Pericardium fibroblast (primary cell): ENCODE results near the gene TP63.

- RAMPAGE, long total RNA, result no peak
Measured at GRCh38 chr3:189276772-189277691, 105.3 kb downstream of the TPRG1 start.

DNA sequence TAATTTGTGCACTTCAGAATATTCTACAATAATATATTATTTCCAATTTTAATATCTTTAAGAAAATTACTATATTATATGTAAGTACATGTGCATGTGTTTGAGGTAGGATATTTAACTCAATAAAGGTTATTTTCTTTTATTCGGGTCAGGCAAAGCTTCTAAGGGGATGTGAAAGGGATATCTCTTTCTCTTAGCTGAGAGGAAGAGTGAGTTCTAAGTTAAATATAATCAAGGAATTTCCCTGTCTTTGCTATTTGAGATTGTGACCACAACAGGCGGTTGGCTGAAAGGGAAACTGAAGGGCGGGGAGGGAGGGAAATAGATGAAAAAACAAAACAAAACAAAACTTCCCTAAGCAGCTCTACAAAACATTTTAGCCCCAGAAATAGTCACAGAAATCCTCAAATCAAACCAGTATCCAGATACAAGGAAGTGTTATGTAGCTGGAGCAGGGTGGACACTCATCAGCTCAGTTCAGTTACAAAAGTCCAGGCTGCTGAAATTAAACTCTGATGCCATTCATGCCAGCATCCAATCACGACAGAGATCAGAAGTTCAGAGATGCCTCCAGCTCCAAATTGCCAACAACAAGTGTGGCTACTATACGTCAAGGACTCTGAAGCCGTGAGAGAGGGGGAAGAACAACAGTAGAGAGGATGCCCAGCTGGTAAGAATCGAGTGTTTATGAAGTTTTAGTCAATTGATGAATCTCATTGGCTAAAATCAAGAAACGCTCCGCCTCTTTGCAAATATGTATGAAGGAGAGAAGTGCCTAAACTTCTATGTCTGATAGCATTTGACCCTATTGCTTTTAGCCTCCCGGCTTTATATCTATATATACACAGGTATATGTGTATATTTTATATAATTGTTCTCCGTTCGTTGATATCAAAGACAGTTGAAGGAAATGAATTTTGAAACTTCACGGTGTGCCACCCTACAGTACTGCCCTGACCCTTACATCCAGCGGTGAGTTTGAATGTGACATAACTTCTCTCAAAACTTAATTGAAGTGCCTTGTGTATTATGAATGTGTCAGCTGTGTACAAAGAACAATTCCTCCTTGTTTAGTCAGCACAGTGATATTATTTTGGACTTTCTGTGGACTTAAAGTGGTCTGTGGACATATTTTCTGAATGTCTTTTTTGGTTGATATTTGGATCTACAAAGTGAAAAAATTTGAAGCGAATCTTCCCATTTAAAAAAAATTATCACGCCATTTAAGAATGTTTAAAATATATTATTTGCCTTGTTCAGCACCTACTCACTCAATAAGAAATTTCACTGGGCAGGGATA lies at the start of gene TP63:
Gene TP63 (plus strand): TSS at position 784 of the 1,300 bp plus-strand sequence.
- RAMPAGE, long total RNA, result no peak

DNA sequence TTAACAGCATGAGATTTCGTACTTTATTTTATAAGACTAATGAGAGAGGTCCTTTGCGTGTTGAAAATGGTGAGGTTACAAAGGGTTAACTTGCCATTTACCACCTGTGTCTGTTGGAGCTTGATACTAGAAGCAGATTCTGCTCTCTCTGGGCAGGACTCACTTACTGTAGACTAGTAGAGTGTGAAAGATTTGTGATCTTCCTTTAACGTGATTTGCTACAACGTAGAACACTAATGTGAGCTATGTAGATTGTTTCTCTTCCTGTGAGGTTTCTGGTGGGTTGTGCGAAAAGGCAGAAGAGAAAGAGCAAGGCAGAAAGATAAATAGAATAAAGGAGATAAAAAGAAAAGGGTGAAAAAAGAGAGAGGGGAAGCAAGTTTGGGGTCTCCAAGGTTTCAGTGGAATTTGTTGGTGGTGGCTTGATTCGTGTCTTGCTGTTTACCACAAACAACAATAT lies 1.1 kb downstream of the TP63 start:
- RAMPAGE, long total RNA, result no peak

DNA sequence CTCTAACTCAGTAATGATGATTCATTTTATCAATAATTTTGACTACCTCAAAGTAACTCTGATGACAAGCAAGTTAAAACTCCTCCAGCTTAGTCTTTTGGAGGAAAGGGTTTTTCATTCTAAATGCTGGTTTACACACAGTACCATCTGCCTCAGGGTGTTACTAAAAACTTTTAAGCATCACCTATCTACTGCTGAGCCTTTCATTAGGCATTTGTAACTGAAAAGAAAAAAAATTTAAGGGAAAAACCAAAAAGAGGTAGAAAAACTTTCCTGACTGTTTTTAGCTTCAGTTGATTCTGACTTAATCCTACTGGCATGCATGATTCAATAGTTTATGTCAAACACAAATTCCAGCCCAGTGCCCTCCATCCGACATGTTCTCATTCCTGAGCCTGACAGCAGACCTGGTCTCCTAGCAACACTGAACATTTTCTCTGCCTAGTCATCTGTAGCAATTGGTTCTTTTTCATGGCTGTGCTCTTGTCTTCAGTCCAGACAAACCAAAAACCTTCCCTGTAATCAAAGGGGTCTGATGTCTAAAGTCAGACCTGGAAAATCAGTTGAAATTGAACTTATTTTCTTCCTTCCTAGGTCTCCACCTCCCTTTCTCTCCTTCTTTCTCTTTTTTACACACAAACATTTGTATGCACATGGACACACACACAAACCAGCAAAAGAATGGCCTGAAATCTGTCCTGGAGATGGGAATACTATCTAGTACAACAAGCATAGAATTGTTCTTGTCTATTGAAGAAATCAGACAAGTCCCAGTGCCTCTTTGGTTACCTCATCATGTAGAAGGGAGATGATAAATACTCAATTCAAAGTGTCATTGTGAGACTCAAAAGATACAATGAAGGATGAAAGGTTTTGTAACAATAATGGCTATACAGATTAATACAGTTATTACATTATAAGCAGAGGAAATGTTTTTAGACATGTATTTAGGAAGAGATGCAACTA lies 43.6 kb downstream of the P3H2 start:
- RAMPAGE, long total RNA, result no peak

DNA sequence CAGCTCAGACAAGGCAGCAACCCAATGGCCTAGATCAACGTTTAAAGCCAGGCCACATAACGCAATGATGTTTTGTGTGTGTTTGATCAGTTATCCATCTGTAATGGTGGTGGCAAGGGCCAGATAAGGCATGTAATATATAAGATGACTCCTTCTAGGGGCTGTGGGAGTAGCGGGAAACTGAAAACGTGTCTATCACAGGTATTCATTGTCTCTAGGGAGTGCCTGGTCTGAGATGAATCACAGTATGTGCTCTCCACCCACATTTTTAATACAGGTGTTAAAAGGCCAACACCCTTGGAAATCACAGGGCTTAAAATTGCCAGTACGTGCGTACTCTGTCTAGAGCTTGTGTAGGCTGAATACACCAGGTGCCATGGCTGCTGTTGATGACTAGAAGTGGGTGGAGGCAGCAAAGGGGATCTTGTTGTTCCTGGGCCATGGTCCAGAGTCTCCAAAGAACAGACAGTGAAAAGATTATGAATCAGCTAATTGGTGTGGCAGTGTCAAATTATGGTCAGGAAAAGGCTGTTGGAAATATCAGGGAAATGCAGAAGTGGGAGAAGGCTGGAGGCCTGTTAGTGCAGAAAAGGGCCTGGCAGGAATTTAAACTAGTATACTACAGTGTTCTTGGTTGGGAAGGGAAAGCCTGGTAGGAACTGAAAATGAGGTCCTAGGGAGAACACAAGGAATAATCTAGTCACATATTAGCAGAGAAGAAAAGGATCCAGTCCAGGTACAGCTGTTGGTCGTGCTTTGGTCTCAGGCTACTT lies 35.1 kb upstream of the P3H2 start:
- RAMPAGE, long total RNA, result no peak

- RAMPAGE, long total RNA, result no peak
Measured at GRCh38 chr3:190386057-190386273, 2.0 kb upstream of the CLDN16 start.

- RAMPAGE, long total RNA, result no peak
Measured at GRCh38 chr3:190487101-190487474, 26.8 kb upstream of the IL1RAP start.

- RAMPAGE, long total RNA, result no peak
Measured at GRCh38 chr3:190678082-190678406, 164.2 kb downstream of the IL1RAP start.

DNA sequence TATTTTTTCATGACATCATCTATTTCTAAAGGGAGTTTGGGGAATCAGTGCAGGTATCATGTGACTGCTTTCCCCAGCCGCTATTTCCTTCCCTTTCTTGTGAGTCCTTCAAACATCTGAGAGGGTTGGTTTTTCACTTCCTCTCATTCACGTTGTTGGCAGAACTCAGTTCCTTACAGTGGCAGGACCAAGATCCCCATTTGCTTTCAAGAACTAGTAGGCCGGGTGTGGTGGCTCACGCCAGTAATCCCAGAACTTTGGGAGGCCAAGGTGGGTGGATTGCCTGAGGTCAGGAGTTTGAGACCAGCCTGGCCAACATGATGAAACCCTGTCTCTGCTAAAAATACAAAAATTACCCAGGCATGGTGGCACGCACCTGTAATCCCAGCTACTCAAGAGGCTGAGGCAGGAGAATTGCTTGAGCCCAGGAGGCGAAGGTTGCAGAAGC lies 47.1 kb downstream of the OSTN start:
- RAMPAGE, long total RNA, result no peak

- RAMPAGE, long total RNA, result no peak
Measured at GRCh38 chr3:191329920-191330308, 412 bp downstream of the UTS2B start.

DNA sequence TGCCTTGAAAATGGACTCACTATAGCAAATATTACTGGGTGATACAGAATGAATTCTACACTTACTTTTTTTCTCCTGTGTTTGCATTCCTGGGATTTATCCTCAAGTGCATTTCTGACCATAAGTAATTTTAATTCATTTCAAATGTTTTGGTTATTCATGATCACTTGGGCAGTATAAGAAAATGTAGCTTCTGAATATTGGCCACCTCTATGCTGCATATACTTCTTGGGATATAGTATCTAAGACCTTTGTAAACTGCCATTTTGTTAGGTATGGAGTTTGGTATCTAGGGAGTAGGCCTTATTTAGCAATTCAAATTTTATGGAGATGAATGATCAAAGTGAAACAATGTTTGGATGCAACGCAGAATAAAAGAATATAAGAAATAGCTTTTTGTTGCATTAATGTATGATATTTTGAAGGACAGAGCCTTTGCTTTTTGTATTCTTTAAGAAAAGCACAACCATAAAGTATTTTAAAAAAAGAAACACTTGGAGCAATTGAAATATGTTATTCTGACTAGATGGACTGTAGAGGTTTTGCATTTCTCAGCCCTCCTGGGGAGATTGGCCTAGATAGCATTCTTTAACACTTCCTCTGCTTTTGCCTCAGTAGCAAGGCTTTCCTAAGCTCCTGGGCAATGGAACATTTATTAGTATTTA lies 61.6 kb upstream of the UTS2B start:
- RAMPAGE, long total RNA, result no peak

- RAMPAGE, long total RNA, result no peak
Measured at GRCh38 chr3:192841373-192841803, 76.3 kb downstream of the MB21D2 start.

DNA sequence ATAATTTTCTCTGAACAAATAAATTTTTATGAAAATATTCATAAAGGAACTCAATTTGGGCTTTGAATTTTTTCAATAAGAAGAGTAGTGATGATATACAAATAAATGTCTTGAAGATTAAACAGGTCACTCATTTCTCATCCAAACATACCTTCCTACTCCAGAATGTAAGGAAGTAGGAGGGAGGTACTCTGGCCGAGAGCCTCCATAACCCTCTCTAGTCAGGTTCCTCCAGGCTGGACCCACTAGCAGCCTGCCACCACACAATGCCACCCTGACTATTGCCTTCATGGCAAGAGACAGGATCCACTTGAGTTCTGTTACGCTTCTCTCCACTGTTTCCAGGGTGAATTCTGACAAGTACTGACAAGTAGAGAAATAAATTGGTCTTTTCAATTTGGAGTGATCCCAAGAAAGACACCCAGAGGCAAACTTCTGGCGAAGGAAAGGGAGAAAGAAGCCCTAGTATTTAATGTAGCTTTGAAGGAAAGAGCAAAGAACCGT lies 33.0 kb upstream of the ATP13A5 start:
- RAMPAGE, long total RNA, result no peak

DNA sequence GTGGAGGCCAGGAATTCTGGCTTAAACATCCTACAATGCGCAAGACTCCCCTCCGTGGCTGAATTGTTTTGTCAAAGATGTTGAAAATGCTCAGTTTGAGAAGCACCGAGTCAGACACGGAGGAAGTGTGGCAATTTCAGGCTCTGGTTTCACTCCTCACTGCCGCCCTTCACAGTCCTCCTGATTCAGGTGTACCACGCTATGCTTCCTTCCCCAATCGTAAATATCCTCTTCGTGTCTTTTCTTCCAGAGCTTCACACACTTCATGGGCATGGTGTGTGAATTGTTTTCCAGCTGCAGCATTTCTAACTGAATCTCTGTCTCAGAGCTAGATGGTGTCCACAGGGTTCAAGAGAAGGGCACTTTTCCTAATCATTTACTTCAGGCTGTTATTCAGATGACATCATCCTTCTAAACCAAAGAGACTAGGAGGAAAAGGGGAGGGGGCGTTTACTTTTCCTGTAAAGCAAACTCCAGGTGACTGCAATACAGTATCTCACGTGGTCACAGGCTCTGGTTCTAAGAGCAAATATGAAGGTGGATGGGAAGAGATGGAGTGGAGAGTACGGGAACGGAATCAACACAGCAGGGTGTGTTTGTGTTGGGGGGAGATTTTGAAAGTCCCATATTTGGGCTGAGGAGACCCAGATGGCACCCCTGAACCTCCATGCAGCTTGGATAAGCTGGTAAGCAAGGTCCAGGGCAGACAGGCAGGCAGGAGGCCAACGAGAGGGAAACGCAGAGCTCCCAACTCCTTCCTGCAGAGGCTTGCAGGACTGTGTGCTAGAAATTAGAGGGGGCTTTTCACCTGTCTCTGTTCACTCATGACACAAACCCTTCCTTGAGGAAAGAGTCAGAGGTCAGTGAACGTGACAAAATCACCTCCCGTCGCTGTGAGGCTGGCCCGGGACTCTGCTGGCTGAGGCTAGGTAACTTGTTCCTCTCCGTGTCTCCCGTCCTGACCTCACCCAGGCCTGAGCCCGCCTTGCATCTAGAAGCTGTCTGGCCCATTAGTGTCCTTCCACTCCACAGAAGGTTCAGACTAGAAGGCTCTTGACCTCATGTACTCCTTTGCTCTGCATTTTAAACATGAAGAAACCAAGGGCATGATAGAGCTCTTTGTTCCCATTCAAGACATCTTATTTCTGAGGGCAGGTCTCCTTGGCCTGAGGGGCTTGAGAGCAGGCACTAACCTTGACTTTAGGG lies 151.2 kb downstream of the OPA1 start:
- RAMPAGE, long total RNA, result no peak

GRCh38 chr3:193745134-193745738 lies 152.2 kb downstream of the OPA1 start:
- RAMPAGE, long total RNA, result no peak

DNA sequence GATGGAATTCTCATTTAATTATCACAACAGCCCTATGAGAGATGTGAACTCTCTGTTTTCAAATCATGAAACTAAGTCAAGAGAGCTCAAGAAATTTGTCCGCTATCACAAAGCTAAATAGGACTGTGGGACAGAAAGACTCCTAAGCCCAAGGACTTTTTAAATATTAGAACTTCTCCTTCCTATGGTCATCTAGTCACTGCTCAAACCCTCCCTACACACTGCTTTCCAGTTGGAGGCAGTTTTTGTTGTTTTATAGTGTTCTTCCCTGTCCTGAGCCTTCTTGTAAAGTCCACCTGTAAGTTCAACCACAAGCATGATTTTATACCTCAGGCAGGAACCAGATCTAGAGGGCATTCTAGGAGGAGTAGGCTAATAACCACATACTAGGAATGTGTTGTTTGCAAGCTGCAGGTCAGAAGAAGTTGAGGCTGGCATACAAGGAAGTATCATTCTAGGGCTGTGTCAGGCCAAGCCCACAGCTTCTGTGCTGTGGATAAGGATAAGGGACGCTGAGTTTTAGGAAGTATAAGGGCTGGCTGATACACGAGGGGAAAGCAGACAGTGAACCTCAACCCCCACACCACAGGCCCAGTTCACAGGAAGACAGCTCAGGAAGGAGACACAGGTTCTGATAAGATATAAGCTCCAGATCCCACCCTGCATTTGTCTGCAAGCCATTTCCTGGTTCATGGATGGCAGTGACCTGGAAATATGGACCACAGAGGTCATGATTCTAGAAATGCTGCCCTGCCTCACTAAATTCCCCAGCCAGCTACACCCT lies 260.4 kb downstream of the OPA1 start:
- RAMPAGE, long total RNA, result no peak

DNA sequence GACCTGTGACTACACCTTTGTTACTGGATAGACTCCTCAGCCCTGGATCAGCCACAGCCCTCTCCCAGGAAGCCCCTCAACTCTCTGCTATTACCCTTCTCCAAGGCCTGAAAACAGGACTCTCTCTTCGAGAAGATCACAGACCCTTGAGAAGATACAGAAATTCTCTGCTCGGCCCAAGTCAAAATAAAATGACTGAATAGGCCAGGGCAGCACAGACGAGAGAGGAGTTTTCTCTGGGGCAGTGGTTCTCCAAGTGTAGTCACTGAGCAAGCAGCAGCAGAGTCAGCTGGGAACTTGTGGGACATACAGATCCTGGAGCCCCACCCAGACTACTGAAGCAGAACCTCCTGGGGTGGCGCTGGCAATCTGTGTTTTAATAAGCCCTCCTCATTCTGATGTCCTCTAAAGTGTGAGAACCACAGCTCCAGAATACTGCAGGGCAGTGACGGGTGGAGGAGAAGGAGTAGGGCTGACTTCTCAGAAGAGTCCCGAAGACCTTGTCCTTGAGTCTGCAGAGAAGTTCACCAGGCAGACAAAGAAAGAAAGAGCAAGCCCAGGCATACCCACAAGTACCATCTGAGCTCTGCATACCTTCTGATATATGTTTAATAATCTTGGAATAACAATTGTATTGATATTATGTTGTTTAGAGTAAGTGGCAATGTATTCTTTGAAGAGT lies 251.3 kb upstream of the HES1 start:
- RAMPAGE, long total RNA, result no peak

GRCh38 chr3:193910652-193911447 lies 225.1 kb upstream of the HES1 start:
- RAMPAGE, long total RNA, result no peak

DNA sequence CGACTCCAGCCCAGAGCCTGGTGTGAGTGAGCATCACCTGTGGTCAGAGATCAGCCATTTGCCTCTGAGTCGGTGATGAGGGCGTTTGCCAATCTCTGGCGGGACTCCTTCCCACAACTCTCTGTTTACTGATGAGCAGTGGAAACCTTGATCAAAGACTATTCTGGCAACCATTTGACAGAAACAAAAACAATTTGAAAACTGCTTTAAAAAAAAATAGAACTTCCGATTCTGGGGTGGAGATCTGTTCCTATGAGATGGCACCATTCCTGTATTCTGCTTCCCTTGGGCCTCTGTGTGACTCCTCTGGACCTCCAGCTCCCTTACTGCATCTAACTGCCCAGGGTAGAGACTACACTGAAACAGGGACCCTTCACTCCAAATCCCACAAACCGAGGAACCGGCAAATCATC lies 63.7 kb upstream of the HES1 start:
- RAMPAGE, long total RNA, result no peak

- RAMPAGE, long total RNA, result no peak
Measured at GRCh38 chr3:194101912-194102883, 33.8 kb upstream of the HES1 start.